ENCODE results near the genes ANKRD13D and CABP2.

GRCh38 chr11:66863508-66864128 lies 6.8 kb downstream of the LRFN4 start:
- PRO-cap, 7 experiments = no peak in any of the 7 experiments

DNA sequence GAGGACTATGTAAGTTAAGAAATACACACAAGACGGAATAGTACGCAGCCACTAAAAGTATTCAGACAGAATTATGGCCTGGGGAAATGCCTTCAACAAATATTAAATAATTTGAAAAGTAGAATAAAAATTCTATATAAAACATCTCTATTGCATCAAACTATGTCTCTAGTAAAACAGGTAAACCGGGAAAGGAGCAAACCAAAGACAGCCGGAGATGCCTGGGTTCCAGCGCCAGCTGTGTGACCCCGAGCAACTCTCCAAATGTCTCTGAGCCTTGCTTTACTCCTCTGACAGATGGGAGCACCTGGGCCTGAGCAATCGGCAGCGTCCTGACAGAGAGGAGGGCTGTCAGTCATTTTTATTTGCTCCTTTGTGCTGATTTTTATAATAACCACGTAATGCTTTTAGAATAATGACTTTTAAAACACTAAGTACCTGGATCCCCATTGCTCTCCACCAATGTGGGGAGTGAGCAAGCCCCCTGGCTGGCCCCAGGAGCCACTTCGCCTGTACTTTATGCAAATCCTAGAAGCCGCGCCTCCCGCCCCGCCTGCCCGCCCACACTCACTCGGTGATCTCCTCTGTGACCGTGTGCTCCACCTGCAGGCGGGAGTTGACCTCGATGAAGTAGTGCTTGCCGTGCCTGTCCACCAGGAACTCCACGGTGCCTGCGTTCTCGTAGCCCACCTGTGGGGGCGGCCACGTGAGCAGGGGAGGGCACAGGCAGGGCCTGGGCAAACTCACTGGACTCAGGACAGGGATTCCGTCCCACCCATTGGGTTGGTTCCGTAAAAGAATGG lies 11.6 kb downstream of the LRFN4 start:
- PRO-cap, 7 experiments = no peak in any of the 7 experiments

DNA sequence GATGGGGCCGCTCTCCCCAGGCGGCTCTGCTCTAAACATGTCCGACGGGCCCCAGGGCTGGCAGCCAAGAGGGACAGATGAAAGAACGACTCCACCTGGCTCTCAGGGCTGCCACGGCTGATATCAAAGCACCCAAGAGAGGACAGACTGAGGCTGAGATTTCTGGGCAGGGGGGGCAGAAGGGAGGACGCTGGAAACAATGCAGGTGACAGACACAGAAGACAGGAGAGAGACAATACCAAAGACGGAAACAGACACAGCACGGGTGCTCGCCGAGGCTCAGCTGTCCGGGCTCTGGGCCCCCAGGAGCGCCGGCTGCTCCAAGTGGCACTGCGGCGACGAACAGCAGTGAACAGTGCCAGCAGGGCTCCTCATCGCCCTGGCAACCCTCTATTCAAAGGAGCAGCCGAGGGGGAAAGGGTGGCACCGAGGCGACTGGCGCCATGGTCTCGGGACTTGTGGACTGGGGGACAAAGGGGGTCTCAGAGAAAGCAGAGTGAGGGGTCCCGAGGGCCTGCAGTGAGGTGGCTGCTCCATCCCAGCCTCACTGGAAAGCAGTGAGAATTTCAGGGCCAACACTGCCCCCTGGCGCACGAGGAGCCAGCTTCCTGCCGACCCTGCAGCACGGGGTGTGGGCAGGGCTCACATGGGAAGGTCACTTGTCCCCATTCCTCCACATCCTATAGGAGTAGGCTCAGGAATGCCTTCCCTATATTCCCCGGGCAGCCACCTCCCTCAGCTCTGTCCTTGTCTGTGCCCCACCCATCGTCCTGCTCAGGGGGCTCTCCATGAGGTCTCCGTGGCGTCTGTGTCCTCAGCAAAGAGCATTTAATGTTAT lies 26.1 kb downstream of the LRFN4 start:
- PRO-cap, 7 experiments = no peak in any of the 7 experiments

DNA sequence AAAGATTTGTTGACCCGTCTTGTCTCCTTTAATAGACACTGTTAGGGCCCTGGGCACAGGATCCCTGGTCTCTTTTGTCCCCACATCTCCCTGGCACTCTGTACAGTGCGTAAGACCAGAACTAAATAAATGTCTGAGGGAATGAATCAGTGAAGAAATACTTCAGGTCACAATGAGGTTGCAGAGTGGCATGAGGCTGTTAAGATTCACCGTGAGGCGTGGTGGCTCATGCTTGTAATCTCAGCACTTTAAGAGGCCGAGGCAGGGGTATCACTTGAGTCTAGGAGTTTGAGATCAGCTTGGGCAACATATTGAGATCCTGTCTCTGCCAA lies 26.7 kb downstream of the LRFN4 start:
- PRO-cap, 7 experiments = no peak in any of the 7 experiments

GRCh38 chr11:67071243-67072138 lies 14.8 kb downstream of the RHOD start:
- PRO-cap, 7 experiments = no peak in any of the 7 experiments

- PRO-cap, 7 experiments = peak in 7 of 7 experiments; most common plus-strand start chr11:67118433 (in 5); most common minus-strand start chr11:67118307 (in 2)
Observed at GRCh38 chr11:67118066-67118805, 827 bp upstream of the KDM2A start.

DNA sequence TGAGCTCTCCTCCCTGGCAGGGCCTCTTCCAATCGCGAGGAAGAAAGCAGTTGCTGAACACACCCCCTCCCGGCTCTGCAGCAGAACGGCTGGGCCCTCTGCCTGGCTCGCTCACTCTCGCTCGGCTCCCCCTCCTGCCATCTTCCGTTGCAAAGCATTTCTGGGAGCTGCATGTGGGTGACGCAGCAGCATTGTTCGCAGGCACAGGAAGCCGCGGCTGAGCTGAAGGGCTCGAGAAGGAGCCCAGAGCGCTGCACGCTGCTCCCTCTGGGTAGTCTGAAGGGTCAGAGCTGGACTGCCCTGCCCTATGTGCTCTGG lies 26.4 kb upstream of the GRK2 start:
- PRO-cap, 7 experiments = peak in 7 of 7 experiments; most common plus-strand start position 114 of the sequence (in 7)

DNA sequence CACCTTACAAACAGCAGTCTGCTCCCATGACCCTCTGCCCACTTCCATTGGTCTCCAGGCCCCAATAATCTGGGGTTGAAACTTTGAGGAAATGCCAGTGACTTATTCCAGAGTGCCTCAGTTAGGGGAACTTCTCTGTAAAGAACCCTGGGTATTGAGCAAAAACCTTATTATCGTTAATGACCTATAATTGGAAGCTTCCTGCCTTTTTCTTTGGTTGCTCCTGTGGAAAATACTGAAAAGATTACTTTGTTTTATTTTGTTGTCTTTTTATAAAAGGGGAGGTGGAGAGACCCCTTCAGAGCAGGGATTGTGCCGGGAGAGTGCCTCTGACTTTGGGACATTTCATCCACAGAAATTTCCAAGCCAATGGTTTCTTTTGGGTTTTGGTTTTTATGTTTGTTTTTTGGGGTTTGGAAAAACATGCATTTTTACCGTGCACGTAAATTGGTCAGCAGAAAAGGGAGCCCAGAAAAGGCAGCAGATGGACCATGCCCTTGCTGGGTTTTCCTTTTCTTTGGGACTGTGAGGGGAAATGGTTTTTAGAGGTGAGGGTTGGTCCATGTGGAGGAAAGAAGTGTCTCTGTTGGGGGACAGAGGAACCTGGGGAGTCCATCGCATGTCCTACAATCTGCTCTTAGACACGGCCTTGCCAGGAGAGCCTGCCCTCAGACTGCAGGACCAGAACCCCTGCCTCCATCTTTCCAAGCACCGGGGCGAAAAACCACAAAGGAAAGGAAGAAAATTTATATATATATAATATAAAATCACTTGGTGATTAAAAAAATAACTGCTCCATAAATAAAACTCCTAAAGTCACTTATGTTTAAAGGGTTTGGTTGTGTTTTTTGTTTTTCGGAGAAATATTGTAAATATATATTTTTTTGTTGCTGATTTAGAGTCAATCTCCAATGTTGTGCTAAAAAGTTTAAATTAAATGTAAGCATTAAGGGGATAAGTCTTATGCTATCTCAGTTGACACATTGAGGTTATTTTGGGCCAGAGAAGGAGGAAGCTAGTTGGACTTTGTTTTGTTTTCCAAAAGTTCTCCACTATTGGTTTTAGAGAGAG lies 9.1 kb upstream of the GRK2 start:
- PRO-cap, 7 experiments = no peak in any of the 7 experiments

DNA sequence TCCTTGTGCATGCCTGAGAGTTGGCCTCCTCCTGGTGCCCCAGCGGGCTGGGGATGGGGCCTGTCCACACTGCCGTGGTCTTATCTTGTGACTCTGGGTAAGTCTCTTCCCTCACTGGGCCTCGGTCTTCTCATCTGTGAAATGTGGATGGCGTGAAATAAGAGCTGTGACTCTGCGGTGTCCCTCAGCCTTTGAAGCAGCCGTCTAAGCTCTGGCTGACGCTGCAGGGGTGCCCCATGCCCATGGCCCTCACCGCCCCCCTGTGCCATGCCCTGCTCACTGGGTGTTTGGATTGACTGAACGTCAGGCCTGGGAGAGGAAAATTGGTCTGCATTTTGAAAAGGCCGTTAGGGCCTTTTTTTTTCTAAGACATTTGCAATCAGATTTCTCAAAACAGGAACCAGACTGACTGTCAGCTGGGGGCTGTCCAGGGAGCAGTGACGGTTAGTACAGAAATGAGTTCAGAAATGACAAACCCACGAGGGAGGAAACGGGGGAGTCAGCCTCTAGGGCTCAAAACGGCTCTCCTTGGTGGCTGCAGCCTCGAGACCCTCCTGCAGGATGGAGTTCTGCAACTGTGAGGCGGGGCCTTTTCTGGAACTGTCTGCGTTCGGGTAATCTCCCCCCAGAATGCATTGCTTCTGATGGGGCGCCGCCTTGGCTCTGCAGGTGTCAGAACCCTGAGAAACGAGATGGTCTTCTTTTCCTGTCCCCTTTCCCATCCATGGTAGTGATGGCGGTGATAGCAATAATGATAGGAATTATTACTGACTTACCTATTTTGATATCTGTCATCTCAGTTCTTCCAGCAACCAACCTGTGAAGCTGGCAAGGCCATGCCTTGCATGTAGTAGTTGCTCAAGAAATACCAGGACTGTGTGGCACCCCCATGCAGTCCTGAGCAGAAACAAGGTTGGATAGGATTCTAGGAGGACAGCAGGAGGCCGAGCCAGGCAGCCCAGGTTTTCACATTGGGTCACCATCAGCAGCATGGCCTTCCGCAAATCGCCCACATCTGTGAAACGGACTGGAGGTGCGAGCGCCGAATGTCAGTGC lies 2.1 kb downstream of the GRK2 start:
- PRO-cap, 7 experiments = peak in 5 of 7 experiments; most common plus-strand start position 144 of the sequence (in 1); most common minus-strand start position 55 of the sequence (in 3)

DNA sequence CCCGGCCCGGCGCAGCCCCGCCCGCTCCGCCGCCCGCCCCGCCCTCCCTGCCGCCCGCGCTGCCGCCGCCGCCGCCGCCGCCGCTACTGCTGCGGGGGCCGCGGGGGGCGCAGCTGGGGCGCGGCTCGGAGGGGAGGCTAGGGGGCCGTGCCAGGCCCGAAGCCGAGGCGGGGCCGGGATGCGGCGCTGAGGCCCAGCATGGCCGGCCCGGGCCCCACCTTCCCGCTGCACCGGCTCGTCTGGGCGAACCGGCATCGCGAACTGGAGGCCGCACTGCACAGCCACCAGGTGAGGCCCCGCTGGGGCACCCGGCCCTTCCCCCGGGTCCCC lies at the start of gene ANKRD13D:
ANKRD13D (plus strand) TSS at position 41 of the 330 bp plus-strand sequence.
- PRO-cap, 7 experiments = peak in 3 of 7 experiments; most common plus-strand start position 83 of the sequence (in 1)

DNA sequence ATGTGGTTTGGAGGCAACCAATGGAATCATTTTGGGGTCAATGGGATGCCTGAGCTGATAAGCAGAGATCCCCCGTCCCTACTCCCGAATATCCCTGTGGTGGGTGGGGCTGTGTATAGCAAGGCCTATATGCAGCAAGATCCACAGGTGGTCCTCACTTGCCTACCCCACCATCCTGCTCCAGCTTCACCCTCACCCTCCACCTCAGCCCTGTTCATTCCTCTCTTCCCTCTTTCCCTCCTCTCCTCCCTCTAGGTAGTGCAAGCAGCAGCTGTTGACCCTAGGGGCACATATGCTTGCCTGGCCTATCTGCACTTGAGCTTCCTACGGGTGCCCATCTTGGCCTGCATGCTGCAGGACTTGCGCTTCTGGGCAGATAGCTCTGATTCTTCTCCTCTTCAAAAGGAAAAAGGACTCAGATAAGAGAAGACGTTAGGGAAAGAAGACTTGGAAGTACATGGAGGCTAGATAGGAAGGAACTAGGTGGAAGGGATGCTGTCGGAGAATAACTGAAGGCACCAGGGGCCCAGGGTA lies 19.5 kb downstream of the SSH3 start:
- PRO-cap, 7 experiments = no peak in any of the 7 experiments

GRCh38 chr11:67353639-67354203 lies 375 bp upstream of the POLD4 start:
- PRO-cap, 7 experiments = peak in 6 of 7 experiments; most common plus-strand start chr11:67353725 (in 6)

GRCh38 chr11:67367372-67367674 lies 6.1 kb downstream of the CLCF1 start:
- PRO-cap, 7 experiments = no peak in any of the 7 experiments

DNA sequence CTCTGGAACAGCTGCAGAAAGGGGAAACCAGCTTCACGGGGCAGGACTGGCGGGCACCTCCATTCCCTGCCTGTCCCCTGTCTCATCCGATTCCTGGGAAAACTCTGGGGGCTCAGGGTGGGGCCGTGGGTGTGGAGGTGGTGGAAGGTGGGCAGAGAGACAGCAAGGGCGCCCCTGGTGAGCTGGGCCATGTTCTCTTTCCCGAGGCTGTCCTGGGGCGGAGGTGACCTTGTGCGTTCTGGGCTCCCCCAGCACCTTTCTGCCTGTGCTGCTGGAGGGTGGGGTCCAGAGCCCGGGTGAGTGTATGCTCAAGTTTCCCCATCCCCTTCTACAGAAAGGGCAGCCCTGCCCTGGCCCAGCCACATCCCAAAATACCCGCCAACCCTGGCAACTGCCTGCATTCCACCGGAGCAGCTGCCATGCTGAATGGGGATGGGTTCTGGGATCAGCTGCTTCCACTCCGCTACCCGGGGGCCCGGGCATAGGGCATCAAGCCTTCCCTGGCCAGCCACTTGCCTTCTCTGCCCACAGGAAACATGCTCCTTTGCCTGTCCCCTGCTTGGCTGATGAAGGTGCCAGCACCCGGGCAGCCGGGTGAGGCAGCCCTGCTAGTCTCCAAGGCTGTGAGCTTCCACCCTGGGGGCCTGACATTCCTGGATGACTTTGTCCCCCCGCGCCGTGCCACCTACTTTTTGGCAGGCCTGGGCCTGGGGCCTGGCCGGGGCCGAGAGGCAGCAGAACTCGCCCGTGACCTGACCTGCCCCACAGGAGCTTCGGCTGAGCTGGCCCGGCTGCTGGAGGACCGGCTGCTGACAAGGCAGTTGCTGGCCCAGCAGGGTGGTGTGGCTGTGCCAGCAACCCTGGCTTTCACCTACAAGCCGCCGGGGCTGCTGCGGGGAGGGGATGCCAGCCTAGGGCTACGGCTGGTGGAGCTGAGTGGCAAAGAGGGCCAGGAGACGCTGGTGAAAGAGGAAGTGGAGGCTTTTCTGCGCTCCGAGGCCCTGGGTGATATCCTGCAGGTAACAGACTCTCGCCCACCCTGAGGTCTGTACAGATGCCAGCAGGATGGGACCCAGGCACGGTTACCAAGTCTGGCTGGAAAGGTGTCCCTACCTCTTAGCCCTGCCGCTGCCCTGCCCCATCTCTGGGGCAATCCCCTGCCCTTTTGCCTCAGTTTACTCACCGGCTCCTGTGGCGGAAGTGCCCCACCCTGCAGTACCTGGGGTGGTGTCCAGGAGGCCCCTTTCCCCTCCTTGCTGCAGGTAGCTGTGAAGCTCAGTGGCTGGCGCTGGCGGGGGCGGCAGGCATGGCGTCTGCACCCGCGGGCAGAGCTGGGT lies 3.2 kb downstream of the CARNS1 start:
- PRO-cap, 7 experiments = peak in 3 of 7 experiments; most common plus-strand start position 942 of the sequence (in 3); most common minus-strand start position 844 of the sequence (in 1)

DNA sequence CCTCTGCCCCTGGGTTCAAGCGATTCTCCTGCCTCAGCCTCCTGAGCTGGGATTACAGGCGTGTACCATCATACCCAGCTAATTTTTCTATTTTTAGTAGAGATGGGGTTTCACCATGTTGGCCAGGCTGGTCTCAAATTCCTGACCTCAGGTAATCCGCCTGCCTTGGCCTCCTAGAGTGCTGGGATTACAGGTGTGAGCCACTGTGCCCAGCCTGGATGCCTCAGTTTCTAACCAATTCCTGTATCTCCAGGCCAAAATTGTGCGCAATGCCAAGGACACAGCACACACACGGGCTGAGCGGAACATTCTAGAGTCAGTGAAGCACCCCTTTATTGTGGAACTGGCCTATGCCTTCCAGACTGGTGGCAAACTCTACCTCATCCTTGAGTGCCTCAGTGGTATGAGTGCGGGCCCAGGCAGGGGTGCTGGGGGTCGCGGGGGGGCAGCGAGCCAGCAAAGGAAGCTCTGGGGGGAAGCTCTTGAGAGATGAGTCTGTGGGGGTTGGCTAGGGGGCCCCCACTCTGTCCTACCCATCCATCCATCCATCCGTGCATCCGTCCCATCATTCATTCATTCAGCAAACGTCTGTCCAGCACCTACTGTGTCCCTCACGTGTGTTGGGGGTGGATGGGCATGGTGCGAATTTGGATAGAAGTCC lies 3.0 kb downstream of the RPS6KB2 start:
- PRO-cap, 7 experiments = no peak in any of the 7 experiments

DNA sequence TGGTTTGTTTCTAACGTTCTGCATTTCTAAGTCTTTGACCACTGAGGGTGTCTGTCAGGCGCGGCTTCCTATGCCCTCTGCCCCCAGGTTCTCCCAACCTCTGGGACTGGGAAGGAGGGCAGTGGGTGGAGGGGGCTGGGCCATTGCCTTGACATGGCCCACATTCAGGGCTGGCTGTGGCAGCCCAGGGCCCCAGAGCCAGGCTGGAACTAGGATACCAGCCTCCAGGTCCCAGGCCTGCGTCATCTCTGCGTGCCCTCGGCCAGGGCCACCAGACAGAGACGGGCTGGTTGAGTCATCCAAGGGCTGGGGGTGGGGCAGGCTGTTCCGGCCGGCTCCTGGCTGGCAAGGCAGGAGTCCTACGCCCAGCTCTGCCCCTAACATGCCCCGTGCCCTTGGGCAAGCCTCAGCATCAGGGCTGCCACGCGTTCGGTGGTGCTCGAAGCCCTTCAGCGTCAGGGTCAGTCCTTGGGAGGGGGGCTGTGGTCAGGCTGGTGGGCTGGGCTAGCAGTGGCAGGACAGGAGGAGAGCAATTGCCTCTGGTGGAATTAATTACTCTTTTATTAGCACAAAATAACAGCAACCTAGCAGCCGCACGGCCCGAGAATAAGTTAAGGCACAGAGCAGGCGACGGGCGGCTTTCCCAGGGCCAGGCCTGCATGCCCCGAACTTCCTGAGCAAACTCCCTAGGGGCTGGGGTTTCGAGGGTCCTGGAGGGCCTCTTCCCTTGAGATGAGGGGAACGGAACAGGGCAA lies 5.1 kb downstream of the TMEM134 start:
- PRO-cap, 7 experiments = no peak in any of the 7 experiments

DNA sequence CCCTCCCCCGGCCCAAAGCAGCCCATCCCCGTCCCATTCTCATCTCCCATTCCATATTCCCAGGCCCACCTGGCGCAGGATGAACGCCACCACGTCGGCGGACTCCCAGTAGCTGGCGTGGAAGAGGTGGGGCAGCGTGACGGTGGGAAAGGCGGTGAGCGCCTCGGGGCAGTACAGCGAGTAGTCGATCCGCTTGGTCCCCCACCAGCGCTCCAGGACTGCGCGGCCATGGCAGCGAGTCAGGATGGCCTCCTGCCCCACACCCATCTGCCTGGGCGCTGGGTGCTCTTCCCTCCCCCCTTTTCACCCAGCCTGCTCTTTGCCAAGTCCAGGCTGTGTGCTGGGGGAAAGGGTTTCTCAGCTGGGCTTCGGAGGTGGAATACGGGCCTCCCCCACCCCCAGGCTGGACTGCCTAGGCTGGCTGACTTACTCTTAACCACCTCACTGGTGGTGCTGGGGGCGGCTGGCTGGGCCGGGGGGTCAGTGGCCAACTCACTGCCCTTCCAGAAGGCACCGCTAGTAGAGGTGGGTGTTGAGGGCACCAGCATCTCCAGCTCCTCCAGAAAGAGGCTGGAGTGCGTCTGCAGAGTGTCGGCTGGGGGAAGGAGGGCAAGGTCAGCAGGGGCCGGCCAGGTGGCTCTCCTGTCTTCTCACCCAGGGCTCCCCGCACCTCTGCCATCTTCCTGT lies 10.0 kb downstream of the PITPNM1 start:
- PRO-cap, 7 experiments = no peak in any of the 7 experiments

DNA sequence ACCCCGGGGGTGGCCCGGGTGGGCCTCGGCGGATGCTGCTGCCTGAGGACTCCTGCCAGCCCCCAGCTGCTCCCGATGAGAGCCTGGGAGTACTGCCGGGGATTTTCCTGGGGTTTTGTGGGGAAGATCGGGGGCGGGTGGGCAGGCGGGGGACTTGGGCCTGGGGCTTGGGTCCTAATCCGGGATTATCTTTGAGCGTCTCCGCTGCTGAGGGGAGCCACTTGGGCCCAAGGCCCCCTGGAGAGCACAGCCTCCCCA lies at the start of gene CABP2:
CABP2 (minus strand) TSS at position 94 of the 258 bp plus-strand sequence.
- PRO-cap, 7 experiments = no peak in any of the 7 experiments

GRCh38 chr11:67579236-67580078 lies 4.2 kb upstream of the GSTP1 start:
- PRO-cap, 7 experiments = no peak in any of the 7 experiments

DNA sequence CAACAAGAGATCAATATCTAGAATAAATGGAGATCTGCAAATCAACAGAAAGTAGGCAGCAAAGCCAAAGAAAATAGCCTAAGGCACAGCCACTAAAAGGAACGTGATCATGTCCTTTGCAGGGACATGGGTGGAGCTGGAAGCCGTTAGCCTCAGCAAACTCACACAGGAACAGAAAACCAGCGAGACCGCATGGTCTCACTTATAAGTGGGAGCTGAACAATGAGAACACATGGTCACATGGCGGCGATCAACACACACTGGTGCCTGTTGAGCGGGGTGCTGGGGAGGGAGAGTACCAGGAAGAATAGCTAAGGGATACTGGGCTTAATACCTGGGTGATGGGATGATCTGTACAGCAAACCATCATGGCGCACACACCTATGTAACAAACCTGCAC lies 1.0 kb upstream of the GSTP1 start:
- PRO-cap, 7 experiments = peak in 2 of 7 experiments; most common plus-strand start position 233 of the sequence (in 2)